ENCODE results near the genes SAE1 and C5AR1.

GRCh38 chr19:46791919-46792514 is 3.6 kb upstream of the SLC1A5 start:
- PRO-cap, 5 experiments, result no peak in any of the 5 experiments
- RAMPAGE, long total RNA, 2 experiments, result no peak in any of the 2 experiments
- RRBS, result no CpG with 5 or more reads among the region's 6 CpGs

DNA sequence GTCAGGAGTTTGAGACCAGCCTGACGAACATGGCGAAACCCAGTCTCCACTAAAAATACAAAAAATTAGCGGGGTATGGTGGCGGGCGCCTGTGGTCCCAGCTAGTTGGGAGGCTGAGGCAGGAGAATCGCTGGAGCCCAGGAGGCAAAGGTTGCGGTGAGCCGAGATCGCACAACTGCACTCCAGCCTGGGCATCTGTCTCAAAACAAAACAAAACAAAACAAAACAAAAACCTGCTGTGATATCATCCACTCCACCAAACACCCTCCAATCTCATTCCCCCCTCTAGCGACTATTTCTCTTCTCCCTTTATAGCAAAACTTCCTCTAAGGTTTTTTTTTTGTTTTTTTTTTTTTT is 25.4 kb downstream of the AP2S1 start:
- PRO-cap, 5 experiments, result no peak in any of the 5 experiments
- RAMPAGE, long total RNA, 2 experiments, result no peak in any of the 2 experiments
- RRBS, result no CpG with 5 or more reads among the region's 10 CpGs

DNA sequence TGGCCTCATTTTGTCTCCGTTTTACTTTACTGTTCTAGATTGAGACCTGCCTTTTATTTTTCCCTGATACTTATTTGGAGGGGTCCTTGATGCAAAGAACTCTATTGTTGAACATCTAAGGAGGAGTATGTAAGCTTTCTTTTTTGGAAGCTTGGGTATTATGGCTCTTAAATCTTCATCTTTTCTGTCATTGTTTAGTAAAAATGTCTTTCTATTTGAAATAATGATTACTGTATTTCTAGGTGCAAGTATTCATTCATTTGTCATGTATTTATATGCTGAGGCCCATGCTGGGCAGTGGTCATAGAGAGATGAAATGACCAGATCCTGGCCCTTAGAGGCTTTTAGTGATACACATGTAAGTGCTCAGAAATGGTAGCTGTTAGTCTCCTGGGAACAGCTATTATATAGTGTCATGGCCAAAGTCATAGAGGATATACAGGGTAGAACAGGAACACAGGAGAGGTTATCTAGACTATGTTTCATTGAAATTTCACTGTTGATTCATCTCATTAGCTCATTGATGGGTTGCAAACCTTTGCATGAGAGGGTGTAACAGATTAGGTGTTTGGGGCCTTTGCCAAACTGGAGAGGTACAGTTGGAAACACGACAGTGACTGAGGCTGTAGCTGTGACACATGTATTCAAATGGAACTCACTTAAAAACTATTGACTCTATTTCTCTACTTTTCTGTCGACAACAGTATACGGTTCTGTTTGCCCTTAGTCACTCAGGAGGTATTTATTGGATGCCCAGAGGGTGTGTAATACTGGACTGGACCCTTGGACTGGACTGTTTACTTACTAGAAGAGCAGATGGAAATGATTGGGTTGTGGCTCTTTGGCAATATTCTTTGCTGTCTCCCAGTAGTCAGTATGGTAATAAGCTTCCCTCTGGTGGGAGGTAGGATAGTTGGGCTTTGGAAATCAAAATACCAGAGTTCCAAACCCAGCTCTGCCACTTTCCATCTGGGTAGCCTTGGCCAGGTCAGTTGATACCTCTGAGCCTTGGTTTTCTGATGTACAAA is 29.6 kb downstream of the ARHGAP35 start:
- PRO-cap, 5 experiments, result peak in 4 of 5 experiments; most common plus-strand start position 961 of the sequence (in 3); most common minus-strand start position 650 of the sequence (in 1)
- RAMPAGE, long total RNA, 2 experiments, result no peak in any of the 2 experiments
- RRBS, result no CpG with 5 or more reads among the region's 4 CpGs

GRCh38 chr19:46970534-46971181 is 49.0 kb upstream of the NPAS1 start:
- PRO-cap, 5 experiments, result no peak in any of the 5 experiments
- RAMPAGE, long total RNA, 2 experiments, result no peak in any of the 2 experiments
- RRBS, result no CpG with 5 or more reads among the region's 12 CpGs

- PRO-cap, 5 experiments, result no peak in any of the 5 experiments
- RAMPAGE, long total RNA, 2 experiments, result no peak in any of the 2 experiments
- RRBS, result no CpG with 5 or more reads among the region's 8 CpGs
Observed at GRCh38 chr19:46981641-46982181, 37.9 kb upstream of the NPAS1 start.

- PRO-cap, 5 experiments, result peak in 3 of 5 experiments; most common plus-strand start chr19:47096620 (in 2); most common minus-strand start chr19:47096335 (in 2)
- RAMPAGE, long total RNA, 2 experiments, result no peak in any of the 2 experiments
- RRBS, result no CpG with 5 or more reads among the region's 23 CpGs
Observed at GRCh38 chr19:47096069-47097274, 17.1 kb downstream of the ZC3H4 start.

DNA sequence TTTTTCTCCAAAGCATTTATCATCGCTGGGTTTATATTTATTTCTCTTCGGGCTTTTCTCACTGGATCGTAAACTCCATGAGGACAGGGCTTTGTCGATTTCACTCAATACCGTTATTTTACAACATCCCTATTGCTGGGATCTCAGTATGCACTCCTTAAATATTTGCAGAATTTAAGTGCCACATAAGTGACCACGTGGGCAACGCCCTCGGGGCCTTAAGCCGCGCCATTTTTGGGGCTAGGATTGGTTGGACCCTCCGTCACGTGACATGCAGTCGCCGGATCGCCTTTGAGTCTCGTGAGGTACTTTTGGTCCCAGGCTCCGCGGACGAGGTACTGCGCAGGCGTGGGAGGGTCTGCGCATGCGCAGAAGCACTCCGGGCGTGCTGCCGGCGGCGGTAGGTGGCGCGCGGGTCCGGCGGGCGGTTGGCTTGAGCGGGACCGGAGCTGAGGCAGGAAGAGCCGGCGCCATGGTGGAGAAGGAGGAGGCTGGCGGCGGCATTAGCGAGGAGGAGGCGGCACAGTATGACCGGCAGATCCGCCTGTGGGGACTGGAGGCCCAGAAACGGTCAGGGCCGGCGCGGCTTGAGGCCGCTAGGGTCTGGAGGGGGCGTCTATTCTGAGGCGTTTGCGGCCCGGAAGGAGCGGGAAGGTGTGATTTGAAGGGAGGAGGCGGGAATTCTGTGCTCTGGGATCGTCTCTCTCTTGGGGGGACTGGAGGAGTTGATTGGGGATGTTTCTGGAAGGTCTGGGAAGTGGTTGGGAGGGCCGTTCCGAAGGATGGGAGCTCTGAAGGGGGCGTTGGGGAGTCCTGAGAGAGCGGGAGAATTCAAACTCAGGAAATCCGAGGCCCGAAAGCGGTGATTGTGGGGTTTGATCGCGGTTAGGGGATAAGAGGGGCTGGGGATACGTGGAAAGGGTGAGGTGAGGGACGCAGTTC is at the start of gene SAE1:
Gene SAE1, plus strand, starts transcription at position 377 of the 942 bp plus-strand sequence.
- PRO-cap, 5 experiments, result peak in 5 of 5 experiments; most common plus-strand start position 431 of the sequence (in 5); most common minus-strand start position 328 of the sequence (in 1)
- RAMPAGE, long total RNA, 2 experiments, result start-site peak on the plus strand in 2 of 2 experiments, centred at positions 425 to 427 of the sequence, 227 to 531 reads per replicate
- RRBS, result 1% methylated on average over 21 of the region's 67 CpGs

- PRO-cap, 5 experiments, result no peak in any of the 5 experiments
- RAMPAGE, long total RNA, 2 experiments, result no peak in any of the 2 experiments
- RRBS, result no CpG with 5 or more reads among the region's 9 CpGs
Observed at GRCh38 chr19:47172202-47172778, 41.7 kb downstream of the SAE1 start.

DNA sequence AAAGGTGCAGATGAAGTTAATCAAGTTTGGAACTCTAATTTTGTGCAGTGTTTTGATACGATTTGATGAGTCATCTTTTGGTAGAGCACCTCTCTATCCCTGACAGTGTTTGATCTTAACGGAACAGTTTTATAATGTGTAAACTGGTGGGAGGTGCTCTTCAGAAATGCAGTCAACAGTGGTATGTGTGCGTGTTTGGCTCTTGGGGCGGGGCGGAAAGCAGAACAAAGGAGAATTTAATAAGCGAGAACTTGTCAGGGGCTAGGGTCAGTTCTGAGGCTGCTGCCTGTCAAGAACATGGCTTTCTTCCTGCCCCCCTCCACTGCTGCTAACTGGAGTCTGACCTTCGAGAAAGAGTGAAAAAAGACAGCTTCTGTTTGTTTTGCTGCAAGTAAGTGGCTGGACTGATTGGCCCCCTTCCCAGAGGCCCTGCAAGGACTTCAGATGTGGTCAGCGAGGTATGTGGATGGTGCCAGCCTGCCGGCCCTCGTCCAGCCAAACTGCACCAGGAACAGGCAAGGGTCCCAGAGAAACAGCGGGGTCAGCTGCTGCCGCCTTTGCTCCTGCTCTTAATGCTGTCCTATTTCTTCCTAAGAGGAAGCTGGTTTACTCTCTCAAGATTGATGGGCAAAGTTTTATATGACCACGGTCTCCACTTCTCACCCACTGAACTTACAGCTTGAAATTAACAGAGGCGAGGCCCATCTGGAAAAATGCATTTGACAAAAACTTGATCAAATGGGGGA is 40.7 kb downstream of the BBC3 start:
- PRO-cap, 5 experiments, result peak in 1 of 5 experiments; most common plus-strand start position 264 of the sequence (in 1); most common minus-strand start position 104 of the sequence (in 1)
- RAMPAGE, long total RNA, 2 experiments, result no peak in any of the 2 experiments
- RRBS, result no CpG with 5 or more reads among the region's 14 CpGs

GRCh38 chr19:47228797-47229187 is 2.2 kb downstream of the BBC3 start:
- PRO-cap, 5 experiments, result no peak in any of the 5 experiments
- RAMPAGE, long total RNA, 2 experiments, result no peak in any of the 2 experiments
- RRBS, result no CpG with 5 or more reads among the region's 8 CpGs

DNA sequence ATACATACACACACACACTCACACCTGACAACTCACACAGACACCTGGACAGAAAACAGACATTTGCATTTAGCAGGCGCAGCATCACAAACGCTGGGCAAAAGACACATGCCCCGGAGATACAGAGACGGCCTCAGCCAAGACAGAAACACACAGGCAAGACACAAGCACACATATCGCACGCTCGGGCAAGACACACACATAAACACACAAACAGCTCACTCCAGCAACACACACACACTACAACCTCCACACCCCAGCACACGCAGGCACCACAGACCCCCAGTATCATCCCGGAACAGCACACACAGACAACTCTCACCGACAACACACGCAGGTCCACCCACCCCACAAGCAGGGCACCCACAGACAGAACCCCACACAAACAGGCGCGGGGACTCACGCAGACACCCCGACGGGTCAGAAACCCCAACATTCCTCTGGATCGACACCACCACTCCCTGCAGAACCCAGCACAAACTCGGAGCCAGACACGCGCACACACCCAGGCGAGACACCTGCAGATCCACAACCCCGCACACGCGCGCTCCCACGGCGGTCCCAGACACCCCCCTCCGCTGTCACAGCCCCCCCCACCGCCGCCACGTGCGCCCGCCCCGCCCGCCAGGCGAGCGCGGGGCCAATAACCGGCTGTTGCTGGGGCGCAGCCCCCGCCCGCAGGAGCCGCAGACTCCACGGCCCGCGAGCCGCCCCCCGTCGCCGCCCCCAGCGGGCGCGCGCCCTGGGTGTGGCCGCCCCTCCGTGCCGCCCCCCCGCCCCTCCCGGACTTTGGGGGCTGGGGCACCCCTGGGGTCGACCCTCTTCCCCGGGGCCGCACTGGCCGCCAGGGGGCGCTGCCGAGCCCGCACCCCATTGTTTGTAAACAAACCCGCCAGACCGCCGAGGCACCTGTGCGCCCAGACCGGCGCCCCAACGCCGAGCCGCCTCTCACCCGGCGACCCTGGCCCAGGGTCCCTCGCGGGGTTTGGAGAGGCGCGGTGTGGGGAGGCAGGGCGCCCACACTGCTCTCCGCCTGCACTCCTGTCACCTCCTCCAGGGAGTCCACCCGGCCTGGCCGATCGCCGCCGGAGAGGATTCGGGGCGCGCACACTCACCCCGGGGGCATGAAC is 820 bp downstream of the BBC3 start:
- PRO-cap, 5 experiments, result peak in 1 of 5 experiments; most common plus-strand start position 895 of the sequence (in 1)
- RAMPAGE, long total RNA, 2 experiments, result no peak in any of the 2 experiments
- RRBS, result 1% methylated on average over 17 of the region's 92 CpGs

GRCh38 chr19:47242996-47243626 is 12.1 kb upstream of the BBC3 start:
- PRO-cap, 5 experiments, result no peak in any of the 5 experiments
- RAMPAGE, long total RNA, 2 experiments, result no peak in any of the 2 experiments
- RRBS, result 2% methylated on average over 20 of the region's 49 CpGs

GRCh38 chr19:47274281-47274794 is 347 bp upstream of the INAFM1 start:
- PRO-cap, 5 experiments, result peak in 5 of 5 experiments; most common plus-strand start chr19:47274435 (in 4); most common minus-strand start chr19:47274657 (in 2)
- RAMPAGE, long total RNA, 2 experiments, result no peak in any of the 2 experiments
- RRBS, result no CpG with 5 or more reads among the region's 49 CpGs

DNA sequence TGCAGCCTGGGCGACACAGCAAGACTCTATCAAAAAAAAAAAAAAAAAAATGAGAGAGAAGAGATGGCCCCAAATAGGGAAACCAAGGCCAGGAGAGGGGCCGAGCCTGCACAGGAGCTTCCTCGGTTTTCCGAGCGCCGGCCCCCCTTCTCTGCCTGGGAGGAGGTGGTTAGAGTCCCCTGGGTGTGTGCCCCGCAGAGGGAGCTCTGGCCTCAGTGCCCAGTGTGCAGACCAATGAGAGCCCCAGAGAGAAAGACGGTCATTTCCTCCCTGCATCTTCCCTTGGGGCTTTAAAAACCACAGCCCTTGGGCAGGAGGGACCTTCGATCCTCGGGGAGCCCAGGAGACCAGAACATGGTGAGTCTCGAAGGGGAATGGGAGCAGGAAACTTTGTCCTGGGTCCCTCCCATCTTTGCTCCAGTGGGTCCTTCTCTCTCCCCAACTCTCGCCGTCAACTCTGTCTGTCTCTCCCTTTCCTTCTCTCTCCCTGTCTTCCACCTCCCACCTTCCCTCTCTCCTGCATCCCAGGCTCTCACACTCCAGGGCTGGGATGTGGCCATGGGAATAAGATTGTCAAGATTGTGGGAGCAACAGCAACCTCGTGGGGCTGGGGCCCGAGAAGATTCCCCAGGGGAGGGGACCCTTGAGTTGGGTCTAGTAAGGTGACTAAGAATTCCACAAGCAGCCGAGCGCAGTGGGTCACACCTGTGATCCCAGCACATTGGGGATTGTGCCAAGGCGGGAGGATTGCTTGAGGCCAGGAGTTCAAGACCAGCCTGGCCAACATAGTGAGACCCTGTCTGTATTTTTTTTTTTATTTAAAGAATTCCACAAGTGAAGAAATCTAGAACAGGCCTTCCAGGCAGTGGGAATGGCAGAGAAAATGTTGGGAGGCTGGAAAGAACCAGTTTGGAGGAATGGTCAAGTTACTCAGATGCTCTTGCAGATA is at the start of gene C5AR1:
Gene C5AR1, plus strand, starts transcription at position 320 of the 949 bp plus-strand sequence.
- PRO-cap, 5 experiments, result peak in 5 of 5 experiments; most common plus-strand start position 319 of the sequence (in 3); most common minus-strand start position 157 of the sequence (in 3)
- RAMPAGE, long total RNA, 2 experiments, result start-site peak on the plus strand in 1 of 2 experiments, centred at position 322 of the sequence, 108 reads per replicate
- RRBS, result no CpG with 5 or more reads among the region's 18 CpGs

DNA sequence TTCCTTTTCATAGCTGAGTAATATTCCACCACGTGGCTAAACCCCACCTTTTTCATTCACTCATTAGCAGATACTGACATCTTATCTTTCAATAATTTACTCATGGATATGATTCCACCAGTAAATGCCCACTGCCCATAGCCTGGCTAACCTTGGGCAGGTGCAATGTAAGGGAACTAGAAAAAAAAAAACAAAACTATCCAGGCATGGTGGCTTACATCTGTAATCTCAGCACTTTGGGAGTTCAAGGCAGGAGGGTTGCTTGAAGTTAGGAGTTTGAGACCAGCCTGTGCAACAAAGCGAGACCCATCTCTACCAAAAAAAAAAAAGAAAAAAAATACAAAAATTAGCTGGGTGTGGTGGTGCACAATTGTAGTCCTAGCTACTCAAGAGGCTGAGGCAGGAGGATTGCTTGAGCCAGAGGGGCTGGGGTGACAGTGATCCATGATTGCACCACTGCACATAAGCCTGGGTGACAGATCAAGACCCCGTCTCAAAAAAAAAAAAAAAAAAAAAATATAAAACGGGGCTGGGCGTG is 7.1 kb downstream of the C5AR1 start:
- PRO-cap, 5 experiments, result no peak in any of the 5 experiments
- RAMPAGE, long total RNA, 2 experiments, result no peak in any of the 2 experiments
- RRBS, result no CpG with 5 or more reads among the region's 5 CpGs

GRCh38 chr19:47383320-47384139 is 34.4 kb downstream of the DHX34 start:
- PRO-cap, 5 experiments, result no peak in any of the 5 experiments
- RAMPAGE, long total RNA, 2 experiments, result no peak in any of the 2 experiments
- RRBS, result no CpG with 5 or more reads among the region's 10 CpGs

- PRO-cap, 5 experiments, result no peak in any of the 5 experiments
- RAMPAGE, long total RNA, 2 experiments, result no peak in any of the 2 experiments
- RRBS, result no CpG with 5 or more reads among the region's 10 CpGs
Observed at GRCh38 chr19:47507339-47507759, 7.5 kb downstream of the NAPA start.

DNA sequence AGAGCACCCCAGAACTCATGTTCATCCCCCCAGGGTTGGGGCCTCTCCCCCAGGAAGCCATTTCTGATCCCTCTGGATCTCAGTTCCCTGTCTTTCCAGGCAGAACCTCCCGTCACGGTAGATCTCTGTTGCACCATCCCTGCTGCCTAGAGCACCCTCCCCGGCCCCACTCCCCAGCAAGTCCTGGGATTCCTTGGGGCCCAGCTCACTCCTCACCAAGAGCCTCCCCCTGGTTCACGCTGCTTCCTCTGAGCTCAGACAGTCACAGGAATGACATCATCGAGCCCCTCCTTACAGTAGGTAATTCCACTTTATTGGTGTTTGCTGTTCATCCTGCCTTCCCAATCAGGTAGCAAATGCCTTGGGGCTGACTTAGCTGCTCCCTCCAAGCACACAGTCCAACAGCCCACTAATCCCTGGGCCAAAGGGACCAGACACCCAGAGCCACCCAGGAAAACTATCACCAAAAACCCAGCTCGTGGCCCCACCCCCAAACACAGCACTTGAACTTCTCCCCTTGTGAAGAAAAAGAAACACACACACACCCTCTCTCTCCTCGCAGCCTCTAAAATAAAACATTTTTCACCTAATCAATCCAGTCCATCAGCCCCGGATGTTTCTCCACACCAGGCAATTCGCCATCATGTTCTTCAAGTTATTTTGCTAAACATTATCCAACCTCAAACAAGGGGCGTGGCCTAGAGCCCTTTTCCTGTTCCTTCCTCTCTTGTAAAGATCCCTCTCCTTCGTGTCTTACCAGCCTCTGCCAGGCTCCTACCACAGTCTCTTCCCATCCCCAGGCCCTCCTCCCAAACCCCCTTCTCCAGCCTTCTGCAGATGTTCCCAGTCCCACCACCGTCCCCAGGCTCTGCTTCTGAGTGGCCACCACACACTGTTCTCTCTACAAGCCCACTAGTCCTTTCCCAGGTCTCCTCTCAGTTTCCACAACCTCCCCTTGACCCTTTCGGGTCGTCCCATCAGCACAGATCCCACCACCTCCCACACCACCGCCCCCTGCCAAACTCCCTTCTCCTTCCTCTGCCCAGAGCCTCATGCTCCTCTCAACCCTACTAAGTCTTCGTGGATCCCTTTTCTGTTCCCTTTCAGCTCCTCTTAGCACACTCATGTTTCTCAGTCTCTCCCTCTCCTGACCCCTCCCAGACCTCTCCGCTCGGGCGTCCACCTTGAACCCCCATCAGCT is 2.3 kb downstream of the NAPA start:
- PRO-cap, 5 experiments, result peak in 5 of 5 experiments; most common plus-strand start position 736 of the sequence (in 5); most common minus-strand start position 645 of the sequence (in 4)
- RAMPAGE, long total RNA, 2 experiments, result no peak in any of the 2 experiments
- RRBS, result no CpG with 5 or more reads among the region's 19 CpGs

DNA sequence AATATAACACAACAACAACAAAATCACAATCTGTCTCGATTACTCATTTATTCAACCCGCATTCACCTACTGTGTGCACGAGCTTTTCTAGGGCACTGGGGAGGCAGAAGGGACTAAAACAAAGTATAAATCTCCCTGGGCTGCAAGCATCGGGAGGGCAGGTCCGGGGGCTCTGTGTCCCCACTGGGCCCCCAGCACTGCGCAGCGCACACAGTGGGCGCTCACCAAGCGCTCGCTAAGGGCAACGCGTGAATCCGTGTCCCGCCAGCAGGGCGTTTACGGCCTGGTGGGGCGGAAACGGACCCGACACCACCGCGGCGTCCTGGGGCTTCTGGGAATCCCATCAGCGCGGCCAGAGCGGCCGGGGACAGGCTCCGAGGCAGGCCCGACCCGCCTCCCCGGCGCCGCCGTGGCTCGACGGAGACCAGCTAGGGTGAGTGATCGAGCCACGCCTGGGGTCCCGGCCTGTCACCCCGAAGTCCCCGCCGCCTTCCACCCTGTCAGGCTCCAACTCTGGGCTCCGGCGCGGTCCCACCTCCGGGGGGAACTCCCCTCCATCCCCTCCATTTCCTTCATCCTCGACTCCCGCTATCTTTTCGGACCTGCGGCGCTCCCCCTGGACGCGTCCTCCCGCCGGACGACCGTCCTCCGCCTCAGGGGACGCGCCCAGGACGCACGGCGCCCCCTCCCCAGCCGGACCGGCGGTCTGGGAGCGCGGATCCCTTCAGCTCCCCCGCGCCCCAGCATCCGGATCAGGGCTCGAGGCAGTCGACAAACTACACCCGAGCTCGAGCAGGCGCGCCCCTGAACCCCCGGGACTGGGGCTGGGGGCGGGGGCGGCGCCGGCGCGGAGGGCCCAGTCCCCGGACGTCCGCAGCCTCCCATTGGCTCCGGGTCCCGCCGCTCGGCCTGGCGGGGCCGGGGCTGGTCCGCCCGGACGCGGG is 812 bp upstream of the BICRA start:
- PRO-cap, 5 experiments, result peak in 5 of 5 experiments; most common plus-strand start position 355 of the sequence (in 2); most common minus-strand start position 780 of the sequence (in 2)
- RAMPAGE, long total RNA, 2 experiments, result no peak in any of the 2 experiments
- RRBS, result 1% methylated on average over 47 of the region's 96 CpGs

- PRO-cap, 5 experiments, result no peak in any of the 5 experiments
- RAMPAGE, long total RNA, 2 experiments, result no peak in any of the 2 experiments
- RRBS, result no CpG with 5 or more reads among the region's 6 CpGs
Observed at GRCh38 chr19:47613647-47614082, 4.7 kb downstream of the BICRA start.